ENCODE results near the gene TMEM196.

DNA sequence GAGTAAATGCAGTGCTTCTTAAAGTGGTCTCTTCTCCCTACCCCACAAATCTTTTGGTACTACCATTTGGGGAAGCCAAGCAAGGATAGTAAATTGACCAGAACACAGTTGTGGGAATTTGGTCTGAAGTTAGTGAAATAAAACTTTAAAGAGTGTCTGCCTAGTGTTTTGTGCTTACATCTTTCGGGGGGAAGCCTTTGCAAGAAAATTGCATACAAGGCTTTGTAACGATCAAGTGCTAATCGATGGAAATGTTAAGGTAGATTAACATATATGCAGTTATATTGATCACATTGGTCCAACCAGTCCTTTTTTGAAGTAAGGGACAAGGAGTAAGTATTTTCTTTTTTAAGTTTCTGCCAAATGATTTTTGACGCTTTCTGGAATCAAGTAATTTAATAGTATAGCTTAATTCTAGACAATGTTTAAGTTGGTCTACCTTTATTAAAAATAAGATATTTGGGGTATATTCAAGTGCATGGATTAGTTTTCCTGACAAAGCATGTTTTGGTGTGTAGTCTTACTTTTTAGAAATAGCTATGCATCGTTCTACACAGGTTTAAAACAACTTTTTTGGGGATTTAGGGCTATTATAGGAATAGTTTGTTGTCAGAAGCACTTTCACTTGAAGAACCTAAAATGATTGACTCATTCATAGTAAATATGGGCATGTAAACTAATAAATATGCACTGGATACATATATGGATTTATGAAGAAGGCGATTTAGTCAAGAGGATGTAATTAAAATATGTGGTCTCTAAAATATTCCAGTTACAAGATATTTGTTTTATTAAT lies 1.8 kb downstream of the ARL4A start:
- PRO-cap, 2 experiments, result no peak in any of the 2 experiments

DNA sequence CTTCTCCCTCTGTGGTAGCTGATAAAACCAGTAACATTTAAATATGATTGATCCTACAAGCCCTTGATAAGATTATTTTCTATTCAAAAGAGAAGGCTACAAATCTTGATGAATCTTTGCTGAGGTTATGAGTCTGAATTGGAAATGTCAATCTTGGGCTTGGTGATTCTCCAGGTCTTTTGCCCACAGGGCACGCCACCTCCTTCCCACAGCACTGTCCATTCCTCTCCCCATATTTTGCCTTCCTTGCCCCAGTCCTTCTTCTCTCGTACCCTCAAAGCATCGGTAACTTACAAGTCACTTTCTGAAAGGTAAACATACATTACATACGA lies 241.2 kb downstream of the ARL4A start:
- PRO-cap, 2 experiments, result no peak in any of the 2 experiments

GRCh38 chr7:15015318-15016192 lies 113.0 kb upstream of the DGKB start:
- PRO-cap, 2 experiments, result no peak in any of the 2 experiments

- PRO-cap, 2 experiments, result peak in 1 of 2 experiments; most common minus-strand start chr7:15396601 (in 1)
Measured at GRCh38 chr7:15396504-15396910, 165.3 kb downstream of the AGMO start.

- PRO-cap, 2 experiments, result no peak in any of the 2 experiments
Measured at GRCh38 chr7:15765780-15766266, 79.3 kb upstream of the MEOX2 start.

GRCh38 chr7:16646832-16647309 lies 890 bp downstream of the BZW2 start:
- PRO-cap, 2 experiments, result no peak in any of the 2 experiments

- PRO-cap, 2 experiments, result no peak in any of the 2 experiments
Measured at GRCh38 chr7:16665208-16665648, 19.2 kb downstream of the BZW2 start.

- PRO-cap, 2 experiments, result no peak in any of the 2 experiments
Measured at GRCh38 chr7:16765230-16765984, 11.9 kb downstream of the TSPAN13 start.

DNA sequence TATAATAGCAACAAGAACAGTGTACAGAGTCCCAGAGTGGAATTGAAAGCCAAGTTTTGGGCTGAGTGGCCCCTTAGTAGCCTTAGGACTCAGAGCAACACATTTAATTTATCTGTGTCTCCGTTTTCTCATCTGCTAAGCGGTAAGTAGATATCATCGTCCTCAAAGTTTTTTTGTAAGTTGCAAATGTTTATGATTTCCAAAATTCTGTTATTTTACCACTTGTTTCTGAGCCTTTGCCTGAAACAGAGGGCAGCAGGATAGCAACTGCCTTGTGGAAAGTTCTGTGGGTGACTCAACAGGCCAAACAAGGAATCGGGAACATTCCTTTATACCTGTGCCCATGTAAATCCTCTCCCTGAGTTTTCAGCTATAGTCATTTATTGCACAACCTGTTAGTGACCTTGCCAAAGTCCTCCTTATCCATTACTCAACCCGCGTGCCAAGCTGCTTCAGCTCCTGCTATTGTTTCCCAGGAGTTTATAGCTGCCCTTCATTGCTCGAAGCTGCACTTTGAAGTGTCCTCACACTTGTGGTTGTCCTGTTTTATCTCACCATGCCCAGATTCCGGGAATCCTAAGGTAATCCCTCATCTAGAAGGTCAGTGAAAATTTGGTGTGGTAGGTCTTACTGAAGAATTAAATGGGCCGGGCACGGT lies 199.1 kb upstream of the AHR start:
- PRO-cap, 2 experiments, result no peak in any of the 2 experiments

DNA sequence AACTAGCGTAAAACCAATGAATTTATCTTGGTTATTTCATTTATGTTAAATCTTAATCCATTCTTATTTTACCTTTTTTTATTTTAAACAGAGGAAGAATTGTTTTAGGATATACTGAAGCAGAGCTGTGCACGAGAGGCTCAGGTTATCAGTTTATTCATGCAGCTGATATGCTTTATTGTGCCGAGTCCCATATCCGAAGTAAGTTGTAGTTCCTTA lies 36.3 kb downstream of the AHR start:
- PRO-cap, 2 experiments, result no peak in any of the 2 experiments

GRCh38 chr7:17940914-17941200 lies 563 bp upstream of the SNX13 start:
- PRO-cap, 2 experiments, result no peak in any of the 2 experiments

DNA sequence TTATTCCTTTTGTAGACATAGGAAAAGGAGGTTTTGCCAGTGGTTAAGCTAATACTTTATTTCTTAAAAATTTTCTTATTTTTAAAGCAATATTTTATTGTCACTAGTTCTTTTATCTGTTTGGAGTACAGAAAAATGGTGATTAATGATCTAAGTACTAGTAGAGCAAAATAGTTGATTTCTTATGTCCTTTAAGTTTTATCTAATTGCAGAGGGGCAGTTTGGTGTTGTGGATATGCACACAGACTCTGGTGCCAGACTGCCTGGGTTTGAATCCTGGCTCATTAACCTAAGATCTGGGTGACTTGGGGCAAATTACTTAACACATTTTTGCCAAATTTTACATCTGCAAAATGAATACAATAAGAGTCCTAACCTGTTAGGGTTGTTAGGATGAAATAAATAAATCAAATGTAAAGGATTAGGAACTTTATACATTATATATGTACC lies 10.7 kb upstream of the PRPS1L1 start:
- PRO-cap, 2 experiments, result no peak in any of the 2 experiments

- PRO-cap, 2 experiments, result no peak in any of the 2 experiments
Measured at GRCh38 chr7:18201249-18201712, 173.6 kb upstream of the PRPS1L1 start.

GRCh38 chr7:19080054-19080424 lies 37.4 kb downstream of the TWIST1 start:
- PRO-cap, 2 experiments, result no peak in any of the 2 experiments

DNA sequence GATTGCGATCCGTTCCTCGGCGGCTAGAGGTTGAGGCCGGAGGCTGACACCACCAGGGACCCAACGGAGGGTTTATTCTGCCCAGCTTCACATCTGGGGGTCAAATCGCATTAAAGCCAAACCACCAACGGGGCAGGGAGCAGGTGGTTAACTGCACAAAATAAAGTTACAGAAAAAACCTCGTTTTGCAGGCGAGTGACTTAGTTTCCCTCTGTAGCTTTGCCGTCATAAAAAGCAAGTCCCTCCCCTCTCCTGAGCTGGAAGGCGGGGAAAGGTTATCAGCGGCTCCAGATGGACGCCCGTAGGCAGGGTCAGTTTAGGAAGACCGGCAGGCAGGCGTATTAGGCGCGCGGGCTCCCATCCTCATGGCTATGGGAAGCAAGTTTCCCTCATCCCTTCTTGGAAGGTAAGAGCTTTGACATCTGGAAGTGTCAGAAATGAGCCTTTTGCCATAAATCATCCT lies 10.8 kb downstream of the TWIST1 start:
- PRO-cap, 2 experiments, result no peak in any of the 2 experiments

- PRO-cap, 2 experiments, result no peak in any of the 2 experiments
Measured at GRCh38 chr7:19144879-19145269, 347 bp downstream of the FERD3L start.

GRCh38 chr7:19772785-19774060 lies at the start of gene TMEM196:
Gene TMEM196, minus strand, starts transcription at chr7:19773617.
- PRO-cap, 2 experiments, result no peak in any of the 2 experiments

- PRO-cap, 2 experiments, result no peak in any of the 2 experiments
Measured at GRCh38 chr7:20107567-20108065, 109.6 kb downstream of the MACC1 start.

- PRO-cap, 2 experiments, result no peak in any of the 2 experiments
Measured at GRCh38 chr7:20123965-20124561, 93.1 kb downstream of the MACC1 start.

- PRO-cap, 2 experiments, result no peak in any of the 2 experiments
Measured at GRCh38 chr7:20205593-20206181, 11.5 kb downstream of the MACC1 start.

Measured in Colon Carcinoma Metastatic in the Brain (tissue), 2 donors.